ENCODE measurements around a stretch of chr10.

- PRO-cap: no peak
These were observed 235.2 kb downstream of the KCNMA1 start for GRCh38 chr10:77402259-77403041.

DNA sequence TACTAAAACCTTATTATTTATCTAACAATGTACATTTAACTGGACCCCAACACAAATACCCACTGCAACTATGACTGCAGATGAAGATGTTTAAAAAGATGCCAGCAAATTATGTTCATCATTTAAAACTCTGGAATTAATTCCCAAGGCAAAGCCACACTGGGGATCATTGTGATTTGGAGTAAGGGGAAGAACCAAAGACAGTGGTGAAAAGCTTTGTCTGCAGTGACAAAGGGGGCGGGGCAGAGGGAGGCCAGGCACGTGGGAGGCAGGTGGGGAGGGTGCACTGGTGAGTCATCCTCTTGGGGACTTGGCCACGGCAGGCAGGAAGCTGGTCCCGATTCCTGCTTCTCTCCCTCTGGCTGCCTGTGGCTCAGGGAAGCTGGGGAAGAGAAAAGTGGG lies 232.0 kb downstream of the KCNMA1 start:
- PRO-cap: no peak

GRCh38 chr10:77469841-77470463 lies 167.7 kb downstream of the KCNMA1 start:
- PRO-cap: no peak

DNA sequence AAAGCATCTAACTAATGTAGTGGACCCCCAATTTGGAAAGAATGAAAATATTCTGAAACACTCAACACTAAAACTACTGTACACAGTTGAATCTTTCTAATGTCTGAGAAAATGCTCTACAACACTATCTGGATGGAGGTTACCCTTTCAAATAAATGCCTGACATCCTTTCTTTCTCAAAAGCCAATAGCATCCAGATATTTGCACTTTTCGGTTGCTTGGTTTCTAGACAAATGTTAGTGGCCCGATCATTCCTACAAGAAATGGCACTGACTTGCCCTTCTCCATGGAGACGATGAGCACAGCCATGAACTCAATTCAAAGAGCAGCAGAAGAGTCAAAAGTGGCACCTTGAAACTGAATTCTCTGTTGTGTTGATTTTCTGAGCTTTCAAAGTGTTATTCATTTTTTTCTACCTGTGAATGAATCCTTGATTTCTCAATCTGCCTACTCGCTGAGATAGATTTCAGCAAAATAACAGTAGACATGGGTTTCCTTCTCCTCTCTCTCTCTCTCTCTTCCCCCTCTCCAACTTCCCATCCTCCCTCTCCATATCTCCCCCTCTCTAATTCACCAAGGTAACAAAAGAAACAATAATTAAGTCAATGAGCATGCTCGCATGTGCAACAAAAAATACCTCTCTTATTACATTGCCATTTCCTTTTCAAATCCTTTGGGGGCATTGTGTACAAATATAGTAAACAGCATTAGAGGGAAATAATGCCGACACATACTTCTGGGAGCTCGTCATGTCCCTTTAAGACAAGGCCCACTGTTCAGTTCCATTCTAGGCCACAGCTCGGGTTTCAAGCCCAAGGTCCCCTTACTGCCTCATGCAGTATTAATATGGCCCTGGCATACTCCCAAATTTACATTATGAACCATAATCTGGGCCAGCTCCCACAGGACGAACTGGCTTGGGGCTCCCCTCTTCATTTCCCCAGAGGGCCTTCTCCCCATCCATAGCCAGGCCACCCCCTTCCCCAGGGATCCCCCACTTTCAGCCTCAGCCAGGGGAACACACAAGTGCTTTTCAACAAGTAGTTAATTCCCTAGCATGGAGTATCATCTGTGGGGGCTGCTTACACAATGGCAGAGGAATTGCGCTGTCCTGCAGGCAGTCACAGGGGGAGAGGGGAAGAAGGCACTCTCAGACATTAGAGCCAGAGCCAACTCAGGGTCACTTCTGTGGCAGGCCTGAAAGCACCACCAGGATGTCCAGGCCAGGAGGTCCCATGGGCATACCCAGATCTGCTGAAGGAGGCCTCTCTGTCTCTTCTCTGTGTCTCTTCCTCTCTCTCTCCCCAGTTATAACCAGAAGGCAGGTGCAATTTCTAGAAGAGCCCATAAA lies 110.8 kb downstream of the KCNMA1 start:
- PRO-cap: no peak

DNA sequence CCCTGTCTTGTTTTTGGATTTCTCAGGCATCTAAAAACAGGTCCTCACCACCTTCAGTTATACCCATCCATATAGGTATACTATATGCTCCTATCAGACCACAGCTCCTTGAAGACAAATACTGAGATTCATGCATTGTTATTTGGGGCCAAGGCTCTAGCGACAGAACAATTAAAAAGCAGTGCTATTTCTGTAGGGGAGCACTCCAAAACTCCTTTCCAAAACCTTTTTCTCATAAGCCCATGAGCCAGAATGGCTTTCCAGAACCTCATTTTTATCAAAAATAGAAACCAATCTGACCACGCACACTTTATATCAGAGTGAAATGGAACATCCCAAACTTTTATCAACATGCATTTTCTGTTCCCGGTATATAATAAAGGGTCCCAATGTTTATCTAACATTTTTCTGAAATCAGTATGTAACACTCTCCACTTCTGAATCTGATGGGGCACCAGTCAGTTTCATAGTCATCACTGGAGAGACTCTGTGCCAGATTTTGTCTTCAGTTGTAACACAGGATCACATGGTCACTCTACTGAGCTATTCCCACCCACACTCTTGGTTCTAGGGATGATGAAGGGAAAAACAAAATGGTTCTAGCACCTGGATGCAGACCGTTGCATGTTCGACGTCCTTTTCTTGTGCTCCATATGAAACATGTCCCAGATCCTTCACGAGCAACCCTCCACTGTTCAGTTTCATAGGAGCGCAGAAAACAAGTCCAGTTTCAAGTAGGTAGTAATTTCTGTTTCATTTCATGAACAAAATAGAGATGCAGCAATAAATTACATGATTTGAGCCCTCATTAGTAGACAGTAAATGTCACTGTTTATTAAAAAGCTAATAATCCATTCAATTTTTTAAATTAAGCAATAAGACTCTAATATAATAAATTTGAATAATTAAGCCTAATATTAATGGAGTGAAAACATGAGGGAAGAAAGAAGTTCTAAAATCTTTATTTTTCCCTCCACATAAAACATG lies 51.6 kb downstream of the KCNMA1 start:
- PRO-cap: no peak

DNA sequence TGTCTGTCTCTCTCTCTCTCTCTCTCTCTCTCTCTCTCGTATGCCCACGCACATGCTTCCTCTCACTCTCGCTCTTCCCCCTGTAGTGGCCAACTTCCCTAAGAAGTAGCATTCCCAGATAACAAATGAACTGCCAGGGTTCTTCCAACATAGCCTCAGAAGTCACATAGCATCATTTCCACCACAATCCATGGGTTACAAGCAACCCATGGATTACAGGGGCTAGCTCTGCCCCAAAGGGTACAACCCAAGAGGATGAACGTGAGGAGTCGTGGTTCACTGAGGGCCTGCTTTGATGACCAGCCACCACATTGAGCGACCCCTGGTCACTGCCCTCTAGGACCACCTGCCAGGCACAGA lies 18.3 kb downstream of the KCNMA1 start:
- PRO-cap: no peak

- PRO-cap: unidirectional peak, minus-strand start at chr10:77873997
These were observed 53.0 kb downstream of the DLG5 start for GRCh38 chr10:77873131-77874341.

DNA sequence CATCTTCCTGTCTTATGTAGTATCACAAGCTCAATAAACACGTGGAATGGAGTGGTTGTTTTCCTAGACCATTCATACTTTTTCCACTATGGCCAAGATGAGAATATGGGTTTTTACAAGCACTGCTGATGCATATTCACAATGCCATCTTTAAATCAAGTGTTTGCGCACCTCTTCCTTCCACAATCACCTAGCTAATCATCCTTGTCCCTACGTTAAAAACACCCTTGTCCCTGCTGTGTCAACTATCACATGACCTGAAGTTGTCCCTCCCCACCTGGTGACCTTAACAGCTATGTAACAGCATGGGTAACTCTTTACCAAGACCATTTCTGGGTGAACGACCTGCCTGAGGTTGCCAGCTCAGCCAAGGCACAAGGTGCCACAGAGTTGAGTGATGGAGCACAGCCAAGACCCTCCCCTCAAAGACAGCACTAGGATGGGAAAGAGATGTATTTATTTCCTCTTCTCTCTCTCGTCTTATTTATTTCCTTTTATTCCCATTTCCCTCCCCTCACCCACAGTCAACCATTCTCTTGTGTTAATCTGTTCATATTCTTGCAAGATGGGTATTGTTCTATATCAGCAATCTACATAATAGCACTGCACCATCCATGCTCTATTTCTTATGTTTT lies 21.1 kb downstream of the DLG5 start:
- PRO-cap: no peak

DNA sequence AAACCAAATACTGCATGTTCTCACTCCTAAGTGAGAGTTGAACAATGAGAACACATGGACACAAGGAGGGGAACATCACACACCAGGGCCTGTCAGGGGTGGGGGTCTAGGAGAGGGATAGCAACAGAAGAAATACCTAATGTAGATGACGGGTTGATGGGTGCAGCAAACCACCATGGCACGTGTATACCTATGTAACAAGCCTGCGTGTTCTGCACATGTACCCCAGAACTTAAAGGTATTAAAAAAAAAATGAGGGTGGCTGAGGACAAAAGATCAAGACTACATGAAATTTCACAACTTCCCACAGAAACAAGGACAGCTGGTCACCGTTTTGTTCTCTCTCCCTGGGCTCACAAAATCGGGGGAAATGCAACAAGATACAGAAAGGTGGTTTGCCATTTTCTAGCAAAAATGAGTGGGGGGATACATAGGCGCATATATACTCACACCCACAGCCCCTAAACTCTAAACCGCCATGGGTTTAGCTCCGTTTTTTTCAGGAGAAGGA lies 17.2 kb downstream of the DLG5 start:
- PRO-cap: no peak

DNA sequence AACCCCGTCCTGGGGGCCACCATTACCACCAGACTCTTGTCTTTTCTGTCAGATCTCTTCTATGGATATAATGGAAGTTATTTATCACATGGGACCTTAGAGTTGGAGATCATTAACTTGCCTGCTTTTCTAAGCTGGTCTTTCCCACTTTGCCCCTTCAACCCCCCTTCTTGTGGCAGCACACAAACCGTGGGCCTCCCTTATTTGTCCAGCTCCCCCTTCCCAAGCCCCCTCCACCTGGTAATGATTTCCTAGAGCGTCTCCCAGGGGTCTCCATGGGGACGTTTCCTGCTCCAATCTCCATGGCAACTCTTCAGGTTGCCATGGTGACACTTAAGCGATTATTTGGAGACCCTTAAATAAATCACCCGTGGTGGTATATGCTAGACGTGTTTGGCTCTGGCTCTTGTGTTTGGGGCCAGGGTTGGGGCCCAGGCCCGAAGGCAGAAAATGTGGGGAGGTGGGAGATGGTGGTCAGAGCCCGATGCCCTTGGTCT lies 41.0 kb upstream of the DLG5 start:
- PRO-cap: no peak

DNA sequence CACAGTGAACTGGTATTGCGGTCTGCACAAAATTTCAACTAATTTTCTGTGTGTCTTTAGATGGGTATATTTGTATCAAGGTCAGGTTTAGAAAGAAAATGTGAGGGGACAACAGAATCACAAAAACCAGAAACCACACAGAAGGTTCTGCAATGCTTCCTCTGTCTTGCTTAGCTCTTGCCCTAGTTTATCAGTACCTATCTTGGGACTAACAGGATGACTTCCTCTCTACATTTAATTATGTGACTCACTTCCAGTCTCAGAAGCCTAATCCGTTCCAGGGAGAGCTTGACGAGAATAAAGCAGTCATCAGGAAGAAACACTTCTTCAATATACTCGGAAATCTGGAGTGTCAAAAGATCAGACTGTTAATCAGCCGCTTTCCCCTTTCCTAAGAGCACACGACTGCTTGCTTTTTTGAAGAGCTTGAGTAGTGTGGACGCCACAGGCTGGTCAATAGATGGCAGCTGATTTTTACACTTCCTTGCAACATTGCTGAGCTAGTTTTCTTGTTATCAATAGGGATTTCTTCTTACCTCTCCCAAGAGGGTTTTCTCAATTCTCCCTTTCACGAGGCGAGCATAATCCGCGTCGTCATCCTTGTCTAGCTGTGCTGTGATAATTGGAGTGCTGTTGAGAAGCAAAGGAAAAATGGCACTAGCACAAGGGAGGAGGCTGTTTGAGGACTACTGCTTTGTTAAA lies 45.5 kb downstream of the POLR3A start:
- PRO-cap: no peak

GRCh38 chr10:78299775-78300430 lies 266.2 kb downstream of the RPS24 start:
- PRO-cap: no peak

- PRO-cap: no peak
These were observed 137.0 kb upstream of the ZMIZ1 start for GRCh38 chr10:78931685-78932213.

GRCh38 chr10:78934327-78934841 lies 134.4 kb upstream of the ZMIZ1 start:
- PRO-cap: no peak

DNA sequence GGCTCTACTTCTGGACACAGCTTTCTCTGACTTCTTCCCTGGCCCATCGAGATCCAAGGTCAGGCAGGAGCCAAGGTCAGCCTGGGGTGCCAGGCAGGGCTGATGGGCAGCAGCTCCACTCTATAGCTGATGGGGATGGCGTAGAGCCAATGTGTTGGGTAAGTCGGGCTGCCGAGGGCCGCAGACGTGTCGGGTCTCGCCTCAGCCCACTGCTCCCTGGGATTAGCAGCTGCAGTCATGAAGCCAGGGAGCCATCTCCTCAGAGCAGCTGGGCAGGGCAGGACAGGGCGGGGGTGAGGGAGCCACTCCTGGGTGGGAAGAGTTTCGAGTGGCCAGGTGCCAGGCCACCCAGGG lies 117.8 kb upstream of the ZMIZ1 start:
- PRO-cap: no peak

GRCh38 chr10:79059737-79060259 lies 9.0 kb upstream of the ZMIZ1 start:
- PRO-cap: no peak

- PRO-cap: bidirectional peak, plus-strand start at chr10:79071413, minus-strand start at chr10:79071256
These were observed 2.5 kb downstream of the ZMIZ1 start for GRCh38 chr10:79071141-79071878.

DNA sequence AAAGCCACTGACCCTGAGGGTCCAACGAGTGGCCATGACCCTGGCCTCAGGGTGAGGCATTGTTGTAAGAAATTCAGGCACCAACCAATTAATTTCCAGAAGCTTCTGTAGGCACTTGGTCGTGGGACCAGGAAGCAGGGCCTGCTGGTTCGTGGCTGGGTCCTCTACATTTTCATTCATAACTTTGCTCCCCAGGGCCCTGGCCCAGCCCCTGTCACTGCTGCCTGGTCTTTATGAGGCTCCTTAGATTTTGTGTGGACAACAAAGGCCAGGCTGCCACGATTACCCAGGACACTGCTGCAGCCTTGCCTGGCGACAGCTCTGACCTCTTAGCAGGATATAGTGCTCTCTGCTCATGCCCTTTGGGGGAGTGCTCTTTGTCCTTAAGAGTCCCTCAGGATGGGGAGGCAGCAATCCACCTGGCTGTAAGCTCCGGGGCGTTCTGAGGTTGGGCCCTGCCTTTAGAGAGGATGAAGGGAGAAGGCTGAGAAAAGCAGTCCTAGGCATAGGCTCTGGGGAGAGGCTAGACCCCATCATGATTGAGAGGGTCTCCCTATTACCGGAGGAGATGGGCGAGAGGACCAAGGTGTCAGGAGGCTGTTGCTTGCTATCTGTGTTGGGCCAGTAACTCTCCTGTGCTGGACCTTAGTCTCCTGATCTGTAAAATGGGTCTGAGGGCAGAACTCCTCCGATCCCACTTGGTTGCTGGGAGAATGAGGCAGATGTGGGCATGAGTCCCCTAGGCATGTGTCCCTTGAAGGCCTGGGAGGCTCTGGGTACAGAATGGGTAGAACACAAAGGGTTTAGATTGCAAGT lies 4.0 kb downstream of the ZMIZ1 start:
- PRO-cap: no peak

- PRO-cap: no peak
These were observed 8.8 kb downstream of the ZMIZ1 start for GRCh38 chr10:79077384-79078189.

DNA sequence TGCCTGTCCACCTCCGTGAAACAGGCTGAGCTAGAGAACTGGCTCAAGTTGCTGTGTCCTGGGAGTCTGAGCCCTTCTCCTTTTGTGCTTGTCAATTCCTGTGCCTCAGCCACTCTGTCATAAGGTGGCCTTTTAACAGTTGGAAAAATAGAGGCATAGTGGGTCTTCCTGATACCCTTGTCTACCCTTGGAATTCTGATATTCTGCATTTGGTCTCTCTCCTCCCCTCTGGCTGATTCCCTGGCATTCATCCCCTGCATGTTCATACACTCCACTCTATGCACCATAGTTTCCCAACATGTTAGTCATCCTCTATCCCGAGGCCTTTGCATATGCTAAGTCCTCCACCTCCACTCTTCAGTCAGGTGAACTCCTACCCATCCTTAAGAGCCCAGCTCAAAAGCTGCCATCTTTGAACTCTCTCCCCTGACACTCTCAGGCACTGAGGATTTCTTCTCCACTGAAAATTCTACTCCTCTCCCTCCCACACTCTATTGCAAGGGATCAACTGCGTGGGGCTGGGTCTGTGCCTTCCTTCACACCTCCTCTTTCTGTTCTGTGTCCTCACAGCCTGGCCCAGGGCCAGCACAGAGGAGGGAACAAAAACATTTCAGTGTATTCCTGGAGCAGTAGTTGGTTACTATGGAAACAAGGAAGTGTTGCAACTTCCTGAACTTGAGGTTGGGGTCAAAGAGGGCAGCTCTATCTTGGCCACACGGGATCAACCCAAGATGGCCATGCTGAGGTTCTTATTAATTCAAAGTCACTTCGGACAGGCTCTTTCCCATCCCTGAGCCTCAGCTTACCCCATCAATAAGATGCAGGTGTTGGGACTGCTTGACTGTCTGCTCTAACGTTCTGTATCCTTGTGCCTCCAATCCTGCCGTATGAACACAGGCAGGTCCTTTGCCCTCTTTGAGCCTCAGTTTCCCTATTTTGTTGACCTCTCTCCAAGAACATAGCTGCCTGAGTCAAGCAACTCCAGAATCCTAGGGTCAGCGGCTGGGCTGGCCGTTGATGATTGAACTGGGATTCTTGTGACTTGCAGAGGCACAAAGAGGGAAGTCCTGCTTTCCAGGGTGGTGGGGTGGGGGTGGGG lies 15.4 kb downstream of the ZMIZ1 start:
- PRO-cap: unidirectional peak, minus-strand start at position 553 of the sequence